Subcutaneous preadipocyte (primary cell): ENCODE data around the gene FKBP4.

DNA sequence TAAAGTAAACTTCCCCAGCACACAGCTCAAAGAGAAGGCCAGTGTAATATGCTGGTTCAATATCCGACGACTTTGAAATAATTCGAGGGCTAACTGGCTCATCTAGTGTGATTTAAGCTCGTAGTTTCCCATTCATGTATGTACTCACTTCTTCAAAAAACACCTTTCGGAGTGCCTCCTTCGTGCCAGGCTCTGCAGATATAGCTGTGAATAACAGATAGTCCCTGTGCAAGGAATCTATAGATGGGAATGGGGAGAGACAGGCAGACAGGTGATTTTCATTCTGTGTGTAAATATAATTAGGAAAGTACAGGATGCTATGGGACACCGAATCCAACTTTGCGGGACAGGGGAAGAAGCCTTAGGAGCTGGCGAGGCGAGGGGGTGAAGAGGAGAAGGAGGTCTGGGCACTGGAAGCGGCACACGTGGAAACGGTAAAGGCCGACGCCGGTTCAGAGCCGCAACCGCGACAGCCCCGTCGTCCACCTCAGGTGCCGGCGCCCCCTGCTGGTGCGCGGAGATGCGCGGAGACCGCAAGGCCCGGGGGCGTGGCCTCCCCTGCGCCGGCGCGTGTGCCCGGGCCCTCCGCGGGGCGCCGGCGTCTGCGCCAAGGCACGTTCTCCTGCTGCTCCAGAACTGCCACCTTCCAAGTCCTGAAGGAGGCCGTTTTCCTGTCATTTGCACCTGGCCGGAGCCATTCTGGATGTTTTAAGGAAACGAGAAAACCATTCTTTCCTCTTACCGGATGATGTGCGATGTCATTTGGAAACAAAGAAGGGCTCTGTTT, 18.0 kb upstream of the CACNA1C start:
- CAGE, long polyA plus RNA: no peak

GRCh38 chr12:2075924-2076853, 23.4 kb downstream of the CACNA1C start:
- CAGE, long polyA plus RNA: no peak

GRCh38 chr12:2163499-2164438, 111.0 kb downstream of the CACNA1C start:
- CAGE, long polyA plus RNA: no peak

GRCh38 chr12:2168693-2169403, 116.1 kb downstream of the CACNA1C start:
- CAGE, long polyA plus RNA: no peak

DNA sequence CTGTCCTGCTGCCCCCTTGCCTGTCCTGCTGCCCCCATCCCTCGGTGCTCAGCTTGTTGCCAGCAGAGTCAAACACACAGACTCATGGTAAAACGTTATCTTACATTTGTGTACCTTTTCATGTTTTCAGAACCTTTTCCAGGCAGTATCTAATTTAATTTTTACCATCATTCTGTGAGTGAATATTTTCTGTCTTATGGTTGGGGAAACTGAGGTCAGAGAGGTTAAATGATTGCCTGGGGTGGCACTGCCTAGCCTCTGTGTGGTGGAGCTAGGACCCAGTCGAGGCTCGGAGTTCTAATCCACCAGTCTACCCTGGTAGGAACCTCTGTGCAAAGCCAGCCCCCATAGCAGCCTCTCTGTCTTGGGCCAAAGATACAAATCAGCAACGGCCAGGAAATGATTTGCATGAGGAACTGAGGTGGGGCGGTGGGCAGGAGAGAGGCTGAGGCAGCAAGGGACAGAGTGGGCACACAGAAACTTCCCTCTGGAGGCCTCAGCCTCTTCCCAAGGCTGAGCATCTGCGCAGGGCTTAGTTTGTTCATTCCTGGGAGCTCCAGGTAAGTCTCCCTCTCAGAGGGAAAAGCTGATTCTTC, 134.3 kb downstream of the CACNA1C start:
- CAGE, long polyA plus RNA: no peak

DNA sequence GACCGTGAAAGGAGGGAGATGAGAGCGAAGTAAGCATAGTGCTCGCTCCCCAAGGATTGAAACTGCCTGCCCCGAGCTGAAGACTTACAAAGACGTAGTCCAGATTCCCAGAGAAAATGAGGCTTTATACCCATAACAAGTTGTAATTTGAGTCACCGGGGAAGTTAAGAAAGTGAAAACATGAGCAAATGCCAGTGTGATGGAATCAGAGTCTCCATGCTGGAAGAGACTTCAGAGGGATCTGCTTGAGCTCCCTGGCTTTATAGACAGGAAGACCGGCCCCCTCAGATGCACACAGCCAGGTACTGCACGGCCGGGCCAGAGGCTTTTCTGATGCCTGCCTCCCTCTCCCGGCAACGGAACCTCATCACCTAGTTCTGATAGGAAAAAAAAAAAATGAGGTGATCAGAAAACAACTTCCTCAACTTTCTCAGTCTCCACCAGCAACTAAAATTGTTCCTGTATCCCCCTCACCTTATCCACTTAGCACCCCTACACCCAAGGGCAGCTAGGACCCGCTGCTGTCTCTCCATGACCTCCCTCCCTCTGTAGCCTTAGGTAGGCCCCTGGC, 332.3 kb downstream of the CACNA1C start:
- CAGE, long polyA plus RNA: no peak

DNA sequence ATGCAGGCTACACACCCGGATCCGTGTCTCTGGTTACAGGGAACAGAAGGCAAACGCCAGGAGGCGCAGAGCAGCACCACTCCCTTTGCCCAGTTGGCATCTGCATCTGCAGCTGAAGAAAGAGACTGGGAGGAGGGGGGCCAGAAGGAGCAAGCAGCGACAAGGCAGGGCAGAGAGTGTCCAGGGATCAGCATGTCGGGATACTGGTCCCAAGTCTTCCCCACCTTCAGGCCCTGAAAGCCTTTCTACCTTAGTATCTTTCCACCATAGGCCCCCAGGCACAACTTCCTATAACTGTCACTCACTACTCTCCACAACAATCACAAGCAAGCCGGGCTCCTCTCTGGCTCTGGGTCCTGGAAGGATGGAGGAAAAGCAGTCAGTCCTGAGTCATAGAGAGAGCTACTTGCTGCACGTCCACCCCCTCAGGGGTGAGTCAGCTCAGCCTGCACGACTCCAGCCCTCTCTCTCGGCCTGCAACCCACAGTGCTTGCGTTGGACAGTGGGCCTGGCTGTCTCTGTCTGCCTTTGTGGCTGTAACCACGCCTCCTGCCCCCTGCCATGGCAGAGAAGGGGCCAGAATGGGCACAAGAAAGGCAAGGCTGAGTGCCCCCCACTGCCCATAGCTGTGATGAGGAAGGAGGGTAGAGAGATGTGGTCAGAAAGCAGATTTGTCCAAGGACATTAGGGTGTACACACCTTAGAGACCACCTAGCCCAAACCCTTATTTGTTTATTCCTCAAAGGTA, 154.1 kb upstream of the FKBP4 start:
- CAGE, long polyA plus RNA: no peak

DNA sequence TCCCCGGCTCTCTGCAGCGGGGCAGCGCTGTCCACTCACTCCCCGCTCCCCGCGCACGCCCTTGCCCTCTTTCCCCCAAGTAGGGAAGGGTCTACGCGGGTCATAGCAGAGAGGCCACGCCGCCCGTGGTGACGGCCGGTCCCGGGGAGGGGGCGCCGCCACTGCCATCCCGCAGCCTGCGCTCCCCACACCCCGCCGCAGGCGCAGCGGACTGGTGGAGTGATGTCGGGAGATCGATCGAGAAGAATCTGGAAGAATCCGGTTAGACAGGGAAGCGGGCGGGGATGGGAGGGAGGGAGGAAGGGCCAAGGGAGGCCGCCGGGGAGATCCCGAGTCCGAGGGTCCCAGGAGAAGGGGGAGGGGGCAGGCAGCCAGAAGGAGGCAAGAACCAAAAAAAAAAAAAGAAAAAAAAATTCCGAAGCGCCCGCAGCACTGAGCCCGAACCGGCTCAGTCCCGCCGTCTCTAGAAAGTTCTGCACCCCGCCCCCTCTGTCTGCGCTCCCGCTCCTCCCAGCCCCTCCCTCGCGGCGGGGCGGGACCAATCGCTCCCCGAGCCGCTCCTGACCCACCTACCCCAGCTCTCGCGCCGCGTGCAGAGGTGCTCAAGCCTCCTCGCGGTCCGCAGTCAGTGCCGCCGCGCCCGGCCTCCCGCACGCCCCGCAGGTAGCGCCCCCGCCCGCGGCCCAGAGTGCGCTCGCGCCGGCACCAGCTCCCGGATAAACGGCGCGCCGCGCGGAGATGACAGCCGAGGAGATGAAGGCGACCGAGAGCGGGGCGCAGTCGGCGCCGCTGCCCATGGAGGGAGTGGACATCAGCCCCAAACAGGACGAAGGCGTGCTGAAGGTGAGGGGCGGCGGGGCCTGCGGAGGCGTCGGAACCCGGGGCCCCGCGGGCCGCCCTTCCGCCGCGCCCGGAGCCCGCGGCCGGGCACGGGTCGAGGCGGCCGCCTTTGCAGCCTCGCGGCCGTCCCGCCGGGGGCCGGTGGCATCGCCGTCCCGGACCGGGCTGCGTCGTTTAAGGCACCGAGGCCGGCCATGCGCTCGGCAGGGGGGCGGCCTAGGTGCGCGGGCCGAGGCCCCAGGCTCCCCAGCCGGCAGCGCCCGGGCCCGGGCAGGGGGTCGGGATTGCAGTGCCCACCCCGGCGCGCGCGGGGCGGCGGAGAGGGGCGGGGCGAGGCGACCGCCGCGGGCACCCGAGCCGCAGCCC, at the start of gene FKBP4:
FKBP4 (plus strand) TSS at position 569 of the 1,206 bp plus-strand sequence.
- CAGE, long polyA plus RNA: start-site peak on the plus strand centred at position 602 of the sequence, 53 bp wide, 724 and 113 reads in 2 replicates; start-site peak on the plus strand centred at position 737 of the sequence, 76 bp wide, 53 and 22 reads in 2 replicates

- CAGE, long polyA plus RNA: no peak
These were observed 6.3 kb downstream of the FKBP4 start for GRCh38 chr12:2800843-2801648.

GRCh38 chr12:2878183-2879126, 1.4 kb downstream of the RHNO1 start:
- CAGE, long polyA plus RNA: no peak

DNA sequence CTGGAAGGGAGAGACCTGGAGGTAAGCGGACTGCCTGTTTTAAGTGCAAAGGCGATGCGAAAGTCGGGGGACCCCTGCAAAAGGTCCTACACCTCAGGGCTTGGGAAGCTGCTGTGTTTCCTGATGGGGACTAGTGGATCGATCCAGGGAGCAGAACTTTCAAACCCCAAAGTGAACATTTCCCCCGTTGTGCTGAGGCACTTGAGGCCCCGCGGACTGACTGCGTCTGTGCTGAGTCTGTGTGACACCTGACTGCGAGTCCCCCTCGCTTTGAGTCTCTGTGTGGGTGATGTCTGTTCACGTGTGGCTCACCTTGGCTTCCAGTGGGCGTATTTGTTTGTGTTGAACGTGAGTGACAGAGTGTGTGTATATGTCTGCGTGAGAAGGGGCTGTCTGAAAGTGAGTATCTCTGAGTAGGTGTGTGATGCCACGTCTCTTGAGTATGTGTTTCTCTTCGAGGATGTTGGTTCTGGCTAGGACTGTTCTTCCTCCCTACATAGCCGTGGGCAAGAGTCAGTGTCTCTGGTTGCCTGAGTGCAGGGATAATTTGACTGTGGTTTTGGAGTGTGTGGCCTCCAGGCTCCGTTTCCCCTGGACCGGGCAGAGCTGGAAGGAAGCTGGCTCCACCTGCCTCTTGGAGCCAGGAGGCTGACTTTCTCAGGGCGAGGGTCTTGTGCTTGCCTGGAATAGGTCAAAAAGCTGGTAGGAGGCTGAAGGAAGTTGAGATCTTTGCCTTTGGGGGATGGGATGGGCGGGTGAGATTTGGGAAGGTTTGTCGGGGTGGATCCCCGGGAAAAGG, 1.3 kb downstream of the TEAD4 start:
- CAGE, long polyA plus RNA: no peak

GRCh38 chr12:3003581-3004242, 44.5 kb downstream of the TEAD4 start:
- CAGE, long polyA plus RNA: no peak

DNA sequence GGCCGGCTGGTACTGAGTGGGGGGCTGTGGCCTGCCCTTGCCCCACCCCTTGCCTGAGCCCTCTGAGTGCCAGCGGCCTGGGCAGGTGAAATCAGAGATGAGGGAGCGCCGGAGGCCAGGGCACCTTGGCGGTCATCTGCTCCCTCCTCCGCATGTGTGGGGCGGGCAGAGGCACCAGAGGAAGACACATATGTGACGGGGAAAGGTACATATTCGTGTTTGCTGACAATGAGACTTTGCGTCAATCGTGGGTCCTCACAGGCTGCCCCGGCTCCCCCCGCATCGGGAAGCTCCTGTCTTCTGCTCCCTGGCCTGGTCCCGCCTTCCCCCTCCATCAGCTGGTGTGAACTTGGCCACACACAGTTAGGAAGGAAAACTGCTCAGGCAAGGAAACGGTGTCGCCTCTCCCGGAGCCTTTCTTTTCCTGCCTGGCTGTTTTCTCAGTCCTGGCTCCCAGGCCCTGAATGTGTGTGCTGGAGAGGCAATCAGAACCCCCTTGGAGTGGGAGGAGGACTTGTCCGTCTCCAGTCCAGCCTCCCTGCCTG, 44.5 kb upstream of the TSPAN9 start:
- CAGE, long polyA plus RNA: no peak

DNA sequence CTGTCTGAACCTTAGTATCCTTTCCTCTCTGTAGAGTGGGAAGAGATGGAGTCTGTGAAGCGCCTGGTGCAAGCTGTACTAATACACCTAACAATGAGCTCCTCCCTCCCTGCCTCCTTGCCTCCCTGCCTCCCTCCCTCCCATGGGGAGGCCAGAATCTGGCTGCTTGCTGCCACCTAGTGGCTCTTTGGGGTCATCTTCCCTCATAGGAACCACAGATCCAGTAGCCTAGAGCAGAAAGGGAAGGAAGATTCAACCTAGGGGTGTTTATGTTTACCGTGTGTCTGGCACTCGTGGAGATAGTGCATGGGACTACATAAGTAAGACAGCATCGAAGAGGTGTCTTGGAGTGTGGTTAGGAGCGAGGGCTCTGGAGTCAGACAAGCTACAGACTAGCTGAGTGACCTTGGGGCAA, 35.6 kb upstream of the TSPAN9 start:
- CAGE, long polyA plus RNA: no peak

DNA sequence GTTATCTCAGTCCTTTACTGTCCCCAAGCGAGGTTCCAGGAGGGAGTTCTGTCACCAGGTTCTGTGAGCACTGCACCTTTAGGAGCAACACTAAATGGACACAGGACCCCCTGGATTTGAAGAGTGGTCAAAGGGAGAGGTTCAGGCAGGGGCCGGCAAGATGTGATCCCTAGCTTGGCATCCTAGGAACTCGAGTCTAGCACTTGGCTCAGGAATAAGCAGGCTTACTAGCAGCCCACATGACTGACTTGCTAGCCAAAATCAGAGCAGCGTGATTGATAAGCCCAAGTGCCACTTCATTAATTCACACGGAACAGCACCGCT, 30.9 kb upstream of the TSPAN9 start:
- CAGE, long polyA plus RNA: no peak

DNA sequence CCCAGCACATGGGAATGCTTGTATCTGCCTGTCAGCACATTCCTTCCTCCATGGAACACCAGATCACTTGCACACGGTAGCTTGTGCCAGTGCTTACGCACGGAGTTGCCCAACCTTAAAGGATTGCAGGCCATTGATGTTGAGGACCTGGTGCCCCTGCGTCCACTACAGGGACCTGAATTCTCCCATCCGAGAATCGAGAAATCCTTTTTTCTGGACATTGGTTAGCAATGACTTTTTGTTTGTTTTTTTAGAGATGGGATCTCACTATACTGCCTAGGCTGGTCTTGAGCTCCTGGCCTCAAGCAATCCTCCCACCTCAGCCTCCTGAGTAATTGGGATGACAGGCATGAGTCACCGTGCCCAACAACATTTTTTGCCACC, 30.6 kb upstream of the TSPAN9 start:
- CAGE, long polyA plus RNA: no peak

DNA sequence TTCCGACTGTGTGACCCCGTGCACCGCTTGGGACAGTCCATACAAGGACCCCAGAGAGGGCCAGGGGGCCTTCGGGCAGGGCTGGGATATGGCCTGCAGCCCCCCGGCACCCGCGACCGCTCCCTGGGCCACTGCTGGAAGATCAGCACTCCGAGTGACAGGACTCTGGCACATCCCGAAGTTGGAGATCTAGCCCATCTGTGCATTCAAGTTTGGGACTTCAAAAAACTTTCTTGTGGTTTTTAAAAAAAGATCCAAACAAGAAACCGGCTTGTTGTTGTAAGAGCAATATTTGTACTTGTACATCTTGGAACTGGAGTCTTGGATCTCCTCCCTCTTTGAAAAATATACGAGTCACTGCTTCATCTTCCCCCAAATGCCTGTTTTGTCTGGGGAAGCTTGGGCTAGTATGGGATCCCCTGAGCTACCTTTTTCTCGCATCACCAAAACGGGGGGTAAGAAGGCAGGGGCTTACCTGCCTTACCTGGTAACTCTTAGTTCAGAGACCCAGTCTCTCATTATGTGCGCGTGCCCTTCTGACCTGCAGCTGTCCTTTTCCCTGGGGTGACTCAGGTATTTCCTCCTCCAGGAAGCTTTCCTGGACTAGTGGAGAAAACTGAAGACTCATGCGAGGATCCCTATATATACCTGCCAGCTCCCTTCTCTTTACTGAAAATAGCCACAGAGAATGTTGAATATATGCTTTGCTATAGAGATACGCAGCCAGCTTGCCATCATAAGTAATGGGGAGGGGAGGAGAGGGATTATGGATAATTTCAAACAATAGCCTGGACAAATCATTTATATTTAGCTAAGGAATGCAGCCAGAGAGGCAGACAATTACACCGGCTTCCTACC, 827 bp downstream of the TSPAN9 start:
- CAGE, long polyA plus RNA: no peak

GRCh38 chr12:3085714-3086040, 8.5 kb downstream of the TSPAN9 start:
- CAGE, long polyA plus RNA: no peak

DNA sequence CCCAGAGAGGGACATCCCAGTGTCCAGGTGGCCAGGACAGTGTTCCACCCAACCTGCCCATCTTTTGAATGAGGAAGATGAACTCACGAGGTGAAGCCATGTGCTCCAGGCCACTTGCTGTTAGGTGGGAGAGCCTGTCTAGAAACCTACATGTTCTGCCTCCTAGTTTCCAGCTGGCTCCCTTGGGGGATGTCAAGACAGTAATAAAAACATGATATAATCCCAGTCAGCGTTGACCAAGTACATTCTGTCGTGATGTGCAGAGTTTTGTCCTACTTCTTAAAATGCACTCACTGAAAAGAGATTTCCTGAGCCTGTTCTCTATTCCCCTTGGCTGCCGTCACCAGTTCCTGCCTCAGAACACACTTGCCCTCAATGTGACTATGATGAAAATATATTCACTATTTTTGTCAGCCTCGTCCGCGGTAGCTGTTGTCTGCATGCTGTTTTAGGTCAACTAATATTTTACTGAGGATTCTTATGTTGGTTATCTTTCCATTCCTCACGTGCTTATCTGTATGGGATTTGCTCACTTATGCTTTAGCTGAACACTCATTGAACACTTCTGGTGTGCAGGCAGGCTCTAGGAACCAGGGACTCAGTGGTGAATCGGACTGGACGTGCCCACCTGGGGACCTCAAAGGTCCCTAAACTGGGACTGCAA, 25.8 kb downstream of the TSPAN9 start:
- CAGE, long polyA plus RNA: no peak

DNA sequence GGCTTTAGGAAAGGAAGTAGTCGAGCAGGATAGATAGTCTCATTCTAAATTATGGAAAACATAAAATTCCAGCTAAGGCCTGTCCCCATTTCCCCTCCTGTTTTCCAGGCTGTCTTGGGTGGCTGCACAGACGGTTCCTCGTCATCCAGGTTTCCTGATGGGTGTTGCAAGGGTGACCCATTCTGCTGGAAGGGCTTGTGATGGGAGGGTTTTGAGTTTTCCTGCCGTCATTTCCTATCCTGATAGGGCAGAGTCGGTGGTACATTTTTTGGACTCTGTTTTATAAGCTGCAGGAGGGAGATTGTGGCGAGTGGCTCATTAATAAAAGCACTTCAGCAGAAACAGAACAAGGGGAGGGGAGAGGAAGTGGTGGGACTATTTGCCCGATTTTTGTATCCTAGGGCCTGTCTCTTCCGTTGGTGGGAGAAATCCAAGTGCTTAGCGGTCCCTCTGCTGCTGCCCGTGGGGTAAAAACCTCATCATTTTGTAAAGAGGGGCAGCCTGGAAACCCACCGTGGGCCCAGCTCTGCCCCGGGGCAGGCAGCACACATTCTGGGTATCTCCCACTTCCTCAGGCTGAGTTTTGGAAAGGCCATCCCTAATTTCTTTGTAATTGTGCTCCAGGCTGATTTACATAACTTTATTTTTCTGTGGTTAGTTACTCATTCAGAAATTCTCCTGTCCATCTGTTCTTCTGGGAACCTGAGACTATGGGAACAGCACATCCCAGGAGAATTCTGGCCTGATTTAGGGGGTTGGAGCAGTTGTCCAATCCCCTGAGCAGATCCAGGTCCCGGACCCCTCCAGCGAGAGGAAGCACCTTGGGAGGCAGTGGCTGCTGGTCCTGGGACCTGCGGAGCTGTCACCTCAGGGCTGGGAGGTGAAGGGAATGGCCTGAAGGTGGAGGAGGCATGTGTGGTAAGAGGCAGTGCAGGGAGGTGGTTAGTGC, 40.1 kb downstream of the TSPAN9 start:
- CAGE, long polyA plus RNA: no peak